Left colon (tissue), 1 donor: Measurements from ENCODE around the genes APC2 and REXO1.

DNA sequence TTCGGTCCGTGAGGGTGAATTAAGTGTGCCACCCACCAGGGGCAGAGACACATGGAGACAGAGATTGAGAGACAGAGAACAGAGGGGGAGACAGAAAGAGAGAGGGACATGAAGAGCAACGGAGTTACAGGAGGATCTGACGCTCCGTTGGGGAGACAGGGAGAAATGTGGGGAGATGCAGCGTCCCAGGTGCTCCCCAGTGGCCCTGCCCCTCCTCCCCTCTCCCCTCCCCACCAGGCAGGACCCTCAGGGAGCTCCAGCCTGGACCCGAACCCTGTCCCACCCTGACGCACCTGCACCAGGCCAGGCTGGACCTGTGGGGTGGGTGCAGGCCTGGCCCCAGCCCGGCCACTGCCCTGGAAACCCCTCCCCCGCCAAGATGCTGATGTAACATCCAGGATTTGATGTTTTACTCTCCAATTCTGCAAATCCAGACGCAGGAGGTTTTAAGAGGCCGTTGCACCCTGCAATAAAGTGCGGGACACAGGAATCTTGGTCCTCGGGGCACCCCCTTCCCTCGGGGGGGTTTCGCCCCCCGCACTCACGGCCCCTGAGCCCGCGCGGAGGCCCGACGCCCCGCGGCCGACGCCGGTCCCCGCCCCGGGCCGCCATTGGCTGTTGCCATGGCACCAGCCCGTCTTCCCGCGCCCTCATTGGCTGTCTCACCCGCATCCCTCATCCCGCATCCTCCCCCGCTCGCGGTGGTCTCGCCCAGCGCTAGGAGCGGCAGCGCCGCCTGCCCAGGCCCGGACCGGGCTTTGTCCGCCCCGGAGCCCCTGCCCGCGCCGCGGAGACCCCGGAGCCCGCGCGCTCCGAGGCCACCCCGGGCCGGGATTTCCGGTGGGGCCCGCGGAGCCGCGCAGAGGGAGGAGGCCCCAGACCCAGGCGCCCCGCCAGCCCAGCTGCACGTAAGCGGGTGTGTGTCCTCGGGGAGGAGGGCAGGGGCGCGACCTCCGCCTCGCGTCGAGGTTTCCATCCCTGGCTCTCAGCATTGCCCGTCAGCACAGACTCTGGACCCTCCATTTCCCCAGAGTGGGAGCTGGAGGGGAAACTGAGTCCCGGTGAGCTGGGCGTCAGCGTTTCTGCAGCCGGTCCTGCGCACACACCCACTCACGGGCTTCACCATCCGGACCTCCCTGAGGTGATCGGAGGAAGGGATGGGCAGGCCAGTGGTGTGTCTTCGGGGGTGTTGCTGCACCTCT, at the start of gene APC2:
APC2 (plus strand) TSS at position 699 of the 1,202 bp plus-strand sequence.
- PRO-cap, result no peak

GRCh38 chr19:1524185-1524592, 312 bp downstream of the PLK5 start:
- PRO-cap, result no peak

DNA sequence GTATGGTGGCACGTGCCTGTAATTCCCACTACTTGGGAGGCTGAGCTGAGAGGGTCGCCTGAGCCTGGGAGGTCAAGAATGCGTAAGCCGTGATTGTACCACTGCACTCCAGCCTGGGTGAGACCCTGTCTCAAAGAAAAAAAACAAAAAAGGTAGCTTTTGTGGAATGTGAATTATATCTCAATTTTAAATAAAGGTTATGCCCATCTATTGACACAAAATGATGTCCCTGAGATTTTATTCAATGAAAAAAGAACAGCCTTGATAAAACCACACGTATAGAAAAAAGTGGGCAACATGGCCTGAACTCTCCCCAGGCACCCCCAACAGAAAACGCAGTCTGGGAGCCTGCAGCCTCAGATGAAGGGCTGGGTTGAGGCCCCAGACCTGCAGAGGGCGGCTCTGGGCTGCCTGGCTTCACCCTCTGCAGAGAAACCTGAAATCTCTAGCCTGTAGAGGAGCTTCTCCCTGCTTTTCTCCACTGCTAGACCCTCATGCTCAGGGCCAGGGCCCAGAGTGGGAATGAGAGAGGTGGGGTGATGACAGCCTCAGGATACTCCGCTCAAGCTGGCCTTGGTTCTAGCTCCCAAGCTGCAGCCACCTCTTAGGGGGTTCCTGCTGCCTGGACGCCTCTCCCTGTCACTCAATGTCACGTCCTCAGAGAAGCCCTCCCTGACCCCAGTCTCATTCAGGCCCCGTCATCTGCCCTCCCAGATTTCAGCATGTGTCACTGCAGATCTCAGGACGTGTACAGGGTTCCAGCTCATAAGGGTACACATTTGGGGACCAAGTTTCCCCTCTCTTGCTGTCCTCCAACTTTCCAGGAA, 2.0 kb downstream of the MBD3 start:
- PRO-cap, result no peak

- PRO-cap, result no peak
Observed at GRCh38 chr19:1606259-1606486, 911 bp upstream of the UQCR11 start.

- PRO-cap, result no peak
Observed at GRCh38 chr19:1646511-1646934, 5.9 kb downstream of the TCF3 start.

DNA sequence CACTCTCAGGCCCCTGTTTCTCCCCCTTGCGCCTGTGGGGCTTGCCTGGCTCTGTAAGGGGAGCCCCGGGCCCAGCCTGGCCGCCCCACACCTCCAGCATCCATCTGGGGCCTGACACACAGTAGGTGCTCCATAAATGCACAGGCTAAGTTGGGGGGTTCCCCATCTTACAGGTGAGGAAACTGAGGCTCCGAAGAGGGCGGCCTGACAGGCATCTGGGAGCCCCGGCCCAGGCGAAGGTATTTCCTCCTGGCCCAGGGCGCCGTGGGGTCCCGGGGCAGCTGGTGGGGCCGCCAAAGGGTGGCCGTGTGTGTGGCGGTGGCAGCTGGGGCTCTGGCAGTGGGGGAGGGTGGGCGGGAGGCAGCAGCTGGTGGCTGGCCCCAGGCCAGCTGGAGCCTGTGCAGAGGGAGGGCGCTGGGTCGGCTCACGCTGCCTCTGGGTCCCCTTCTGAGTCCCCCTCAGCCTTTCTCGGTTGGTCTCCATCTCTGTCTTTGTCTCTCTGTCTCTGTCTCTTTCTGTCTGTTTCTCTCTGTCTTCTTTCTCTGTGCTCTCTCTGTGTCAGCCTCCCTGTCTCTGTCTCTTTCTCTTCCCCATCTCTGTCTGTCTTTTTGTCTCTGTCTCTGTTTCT, 15.2 kb upstream of the TCF3 start:
- PRO-cap, result no peak

GRCh38 chr19:1675565-1676171, 23.3 kb upstream of the TCF3 start:
- PRO-cap, result no peak

DNA sequence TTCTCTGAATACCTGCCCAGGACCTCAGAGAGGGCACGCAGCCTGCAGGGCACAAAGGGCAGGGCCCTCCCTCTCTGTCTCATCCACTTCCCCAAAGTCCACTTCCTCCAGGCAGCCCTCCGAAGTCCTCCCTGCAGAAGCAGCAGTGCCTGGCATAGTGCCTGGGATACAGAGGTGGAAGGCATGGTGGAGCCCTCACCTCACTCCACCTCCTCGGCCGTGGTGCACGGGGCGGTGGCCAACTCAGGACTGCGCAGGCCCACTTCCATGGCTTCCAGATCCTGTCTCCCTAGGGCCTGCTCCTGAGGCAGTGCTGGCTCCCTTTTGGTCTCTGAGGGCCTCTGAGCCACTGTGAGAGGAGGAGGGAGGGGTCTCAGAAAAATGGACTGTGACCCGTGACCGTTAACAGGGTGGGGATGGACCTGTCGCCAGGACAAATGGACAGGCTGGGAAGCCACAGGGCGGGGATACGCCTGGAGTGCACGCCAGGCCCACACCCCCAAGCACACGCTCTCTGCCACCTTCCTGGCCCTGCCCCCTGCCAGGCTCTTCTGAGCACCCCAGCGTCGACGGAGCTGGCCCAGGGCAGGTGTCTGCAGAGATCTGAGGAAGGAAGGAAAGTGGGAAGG, 8.5 kb downstream of the REXO1 start:
- PRO-cap, result bidirectional peak, plus-strand start at position 563 of the sequence, minus-strand start at position 326 of the sequence

GRCh38 chr19:1840280-1841176, 7.8 kb downstream of the REXO1 start:
- PRO-cap, result bidirectional peak, plus-strand start at chr19:1840967, minus-strand start at chr19:1840941

DNA sequence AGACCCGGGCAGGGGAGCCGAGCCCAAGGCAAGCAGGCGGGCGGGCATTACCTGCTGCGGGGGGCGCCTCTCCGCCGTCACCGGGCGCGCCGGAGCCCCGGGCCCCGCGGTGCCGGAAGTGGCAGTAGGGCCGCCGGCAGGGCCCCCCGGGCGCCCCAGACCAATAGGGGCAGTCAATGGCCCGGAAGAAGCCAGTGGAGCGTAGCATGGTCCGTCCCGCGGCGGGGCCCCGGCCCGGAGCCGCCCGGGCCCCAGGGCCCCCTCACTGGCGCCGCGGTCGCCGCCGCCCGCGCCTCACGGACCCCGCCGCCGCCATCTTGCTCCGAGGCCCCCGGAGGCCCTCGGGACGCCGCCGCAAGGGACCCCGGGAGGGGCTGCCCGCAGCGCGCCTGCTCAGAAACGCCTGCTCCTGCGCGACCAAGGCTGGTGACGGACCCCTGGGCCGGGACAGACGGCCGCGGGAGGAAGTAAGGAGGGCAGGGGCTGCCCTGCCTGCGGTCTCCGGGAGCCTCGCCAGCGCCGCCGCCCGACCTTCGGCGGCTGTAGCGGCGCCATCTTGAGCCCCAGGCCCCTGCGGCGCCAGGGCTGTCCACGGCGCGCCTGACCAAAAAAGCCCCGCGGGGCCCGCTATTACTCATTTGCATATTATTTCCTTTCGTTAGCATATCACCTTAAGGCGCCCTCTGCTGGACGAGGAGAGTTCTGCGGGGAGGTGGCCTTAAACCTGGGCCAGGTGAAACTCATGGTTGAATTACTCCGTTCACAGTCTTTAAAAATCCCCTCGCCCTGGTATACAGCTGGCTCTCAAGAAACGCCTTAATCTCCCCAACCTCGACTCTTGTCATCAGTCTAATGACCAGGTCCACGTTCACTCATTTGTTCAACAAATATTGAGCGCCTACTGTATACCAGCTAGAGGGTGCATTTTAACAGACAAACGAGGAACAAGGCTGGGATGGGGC, at the start of gene REXO1:
REXO1 (minus strand) TSS at position 333 of the 962 bp plus-strand sequence.
- PRO-cap, result bidirectional peak, plus-strand start at position 447 of the sequence, minus-strand start at position 319 of the sequence; unidirectional peak, minus-strand start at position 542 of the sequence

GRCh38 chr19:1851675-1852923, 3.8 kb upstream of the REXO1 start:
- PRO-cap, result no peak

- PRO-cap, result no peak
Observed at GRCh38 chr19:1872287-1873444, 9.3 kb upstream of the KLF16 start.

DNA sequence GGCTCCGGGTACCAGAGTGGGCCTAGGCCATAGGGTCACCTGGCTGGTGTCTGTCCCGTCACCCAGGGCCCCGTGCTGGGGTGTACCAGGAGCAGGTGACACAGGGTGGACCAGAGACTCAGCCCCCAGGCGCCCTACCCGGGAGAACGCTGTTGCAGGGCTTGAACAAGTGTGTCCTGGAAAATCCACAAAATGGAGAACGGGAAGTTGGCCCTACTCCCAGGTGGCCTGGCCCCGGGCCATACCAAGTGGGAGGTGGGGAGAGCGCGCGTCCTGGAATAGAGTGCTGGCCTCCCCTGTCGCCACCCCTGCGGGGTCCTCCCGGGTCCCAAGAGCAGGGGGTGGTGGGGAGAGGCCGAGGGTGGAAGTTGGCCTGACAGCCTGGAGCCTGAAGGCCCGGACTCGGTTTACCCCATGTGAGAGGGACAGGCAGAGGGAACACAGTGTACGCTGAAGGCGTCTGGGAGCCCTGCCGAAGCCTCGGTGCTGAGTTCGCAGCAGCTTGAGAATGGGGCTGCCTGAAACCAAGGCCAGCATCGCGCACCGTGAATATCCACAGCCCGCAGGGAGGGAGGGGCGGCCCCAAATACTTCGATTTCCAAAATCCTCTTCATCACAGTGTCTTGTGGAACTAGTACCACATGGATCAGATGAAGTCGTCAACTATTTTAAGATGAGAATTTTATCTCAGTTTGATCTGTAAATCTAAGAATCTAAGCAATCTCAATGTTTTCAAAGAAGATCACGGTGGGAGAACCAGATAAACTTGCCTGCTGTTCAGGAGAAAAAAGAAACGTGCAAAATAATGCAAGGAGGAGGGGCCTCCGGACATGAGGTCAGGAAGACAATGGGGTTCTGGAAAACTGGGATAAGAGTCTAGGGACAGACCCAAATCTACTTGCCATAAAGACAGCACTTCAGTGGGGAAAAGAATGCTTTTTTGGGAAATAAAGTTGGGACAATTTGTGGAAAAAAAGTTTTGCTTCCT, 10.4 kb upstream of the KLF16 start:
- PRO-cap, result no peak

DNA sequence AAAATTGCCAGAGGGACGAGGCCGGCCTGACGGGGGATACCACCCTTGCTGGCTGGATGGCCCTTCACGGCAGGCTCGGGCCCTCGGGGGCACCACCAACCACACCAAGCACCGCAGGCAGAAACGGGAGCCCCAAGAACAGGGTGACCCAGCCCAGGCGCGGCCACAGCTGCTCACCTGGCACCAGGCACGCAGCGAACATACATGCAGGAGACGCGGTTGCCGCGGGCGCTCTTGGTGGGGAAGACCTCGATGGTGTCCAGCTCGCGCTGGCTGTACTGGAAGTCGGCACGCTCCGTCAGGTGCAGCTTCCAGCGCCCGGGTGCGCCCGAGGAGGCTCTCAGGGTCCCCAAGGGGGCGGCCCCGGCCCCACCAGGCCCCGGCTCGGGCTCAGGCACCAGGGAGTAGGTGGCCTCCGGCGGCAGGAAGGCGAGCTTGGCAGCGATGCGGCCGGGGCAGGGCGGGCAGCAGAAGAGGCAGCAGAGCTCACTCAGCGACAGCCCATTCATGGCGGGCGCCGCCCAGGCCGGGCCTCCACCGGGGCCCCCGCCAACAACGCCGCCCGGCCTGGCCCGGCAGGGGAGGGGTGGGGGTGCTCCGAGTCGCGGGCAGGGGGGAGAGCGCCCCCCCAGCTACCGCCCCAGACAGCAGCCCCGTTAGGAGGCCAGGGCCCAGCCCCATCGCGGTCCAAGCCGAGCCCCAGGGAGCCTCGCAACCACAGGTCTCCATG, 4.1 kb downstream of the ABHD17A start:
- PRO-cap, result no peak

DNA sequence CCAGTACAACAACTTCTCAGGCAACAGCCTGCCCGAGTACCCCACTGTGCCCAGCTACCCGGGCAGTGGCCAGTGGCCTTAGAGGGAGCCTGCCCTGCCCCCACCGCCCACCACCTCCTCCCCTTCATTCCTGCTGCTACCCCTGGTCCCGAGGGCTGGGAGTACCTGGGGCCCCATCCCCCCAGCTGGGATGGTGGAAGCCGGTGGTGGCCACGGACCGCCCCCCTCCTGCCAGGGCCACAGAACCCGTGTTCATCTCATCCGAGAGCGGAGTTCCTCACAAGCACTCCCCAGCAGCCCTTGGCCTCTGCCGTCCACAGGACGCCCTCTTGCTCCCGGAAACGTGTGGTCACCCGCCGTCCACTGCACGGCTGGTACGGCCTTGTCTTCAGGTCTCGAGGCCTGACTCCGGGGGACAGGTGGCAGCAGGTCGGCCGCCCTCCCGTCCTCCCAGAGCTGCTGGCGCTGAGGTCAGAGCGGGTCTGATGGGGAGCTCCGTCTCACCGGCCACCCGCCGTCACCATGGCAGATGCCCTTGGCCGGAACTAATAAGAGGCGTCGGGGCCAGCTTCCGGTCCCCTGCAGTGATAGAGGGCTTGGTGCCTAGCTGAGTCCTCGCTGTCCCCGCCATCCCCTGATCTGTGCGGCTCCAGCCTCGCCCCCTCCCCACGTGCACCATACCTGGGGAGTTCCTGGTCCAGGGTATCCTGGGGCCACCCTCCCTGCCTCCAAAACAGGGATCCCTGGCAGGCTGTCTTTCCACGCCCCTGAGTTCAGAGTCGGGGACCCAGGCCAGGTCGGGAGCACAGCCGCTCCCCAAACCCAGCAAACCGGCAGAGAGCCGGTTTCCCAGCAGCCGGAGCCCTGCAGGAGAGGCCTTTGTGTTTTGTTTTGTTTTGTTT, 16.5 kb upstream of the CSNK1G2 start:
- PRO-cap, result no peak

DNA sequence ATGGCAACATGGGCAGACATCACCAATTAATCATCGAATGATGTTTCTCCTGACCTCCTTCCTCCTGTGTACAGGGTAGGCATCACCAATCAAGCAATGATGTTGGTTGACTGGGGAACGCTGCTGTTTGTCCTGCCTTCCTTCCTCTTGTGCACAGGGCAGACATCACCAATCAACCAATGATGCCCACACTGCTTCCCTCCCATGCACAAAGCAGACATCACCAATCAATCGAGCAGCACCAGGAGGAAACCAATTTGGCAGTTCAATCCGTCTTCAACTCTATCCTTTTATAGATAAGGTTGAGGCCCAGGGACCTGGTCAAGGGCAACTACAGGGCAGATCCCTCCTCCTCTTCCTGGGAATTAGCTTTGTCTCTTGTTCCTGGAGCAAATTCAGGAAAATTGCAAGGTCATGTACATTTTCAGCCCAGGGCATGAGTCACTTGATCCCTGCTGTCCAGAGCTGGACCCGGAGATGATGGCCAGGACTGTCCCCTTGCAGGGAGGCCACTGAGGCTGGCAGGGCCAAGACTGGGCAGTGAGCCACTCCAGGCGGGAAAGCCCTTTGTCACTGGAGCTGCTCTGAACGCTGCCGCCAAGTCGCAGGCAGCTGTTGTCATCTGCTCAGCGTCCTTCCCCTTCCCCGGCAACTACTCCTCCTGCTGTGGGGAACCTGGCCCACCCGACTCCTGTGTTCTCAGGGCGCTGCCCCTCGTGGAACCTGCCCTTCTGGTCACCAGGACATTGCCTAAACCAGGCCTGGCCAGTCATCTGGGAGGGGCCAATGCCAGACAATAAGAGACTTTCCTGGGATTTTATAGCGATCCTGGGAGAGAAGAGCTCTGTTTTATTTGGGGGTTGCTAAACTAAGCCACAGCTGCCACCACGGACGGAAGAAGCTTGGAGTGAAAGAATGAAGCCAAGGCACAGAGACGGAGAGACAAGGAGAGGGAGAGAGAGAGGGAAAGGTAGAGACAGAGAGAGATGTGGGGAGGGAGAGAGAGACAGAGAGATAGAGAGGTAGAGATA, 5.1 kb upstream of the CSNK1G2 start:
- PRO-cap, result no peak

DNA sequence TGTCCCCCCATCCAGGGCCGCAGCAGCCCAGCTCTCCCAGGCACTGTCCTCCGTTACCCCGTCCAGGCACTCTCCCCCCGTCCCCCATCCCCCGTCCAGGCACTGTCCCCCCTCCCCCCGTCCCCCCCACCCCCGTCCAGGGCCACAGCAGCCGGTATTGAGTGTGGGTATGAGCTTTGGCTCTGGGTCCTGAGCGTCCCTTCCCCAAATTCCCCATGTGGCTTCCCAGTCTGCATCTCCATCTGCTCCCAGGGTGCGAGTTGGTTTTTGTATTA, 17.7 kb downstream of the CSNK1G2 start:
- PRO-cap, result no peak

GRCh38 chr19:2026735-2027229, 11.3 kb upstream of the BTBD2 start:
- PRO-cap, result no peak

GRCh38 chr19:2039418-2039975, 11.5 kb downstream of the MKNK2 start:
- PRO-cap, result no peak

DNA sequence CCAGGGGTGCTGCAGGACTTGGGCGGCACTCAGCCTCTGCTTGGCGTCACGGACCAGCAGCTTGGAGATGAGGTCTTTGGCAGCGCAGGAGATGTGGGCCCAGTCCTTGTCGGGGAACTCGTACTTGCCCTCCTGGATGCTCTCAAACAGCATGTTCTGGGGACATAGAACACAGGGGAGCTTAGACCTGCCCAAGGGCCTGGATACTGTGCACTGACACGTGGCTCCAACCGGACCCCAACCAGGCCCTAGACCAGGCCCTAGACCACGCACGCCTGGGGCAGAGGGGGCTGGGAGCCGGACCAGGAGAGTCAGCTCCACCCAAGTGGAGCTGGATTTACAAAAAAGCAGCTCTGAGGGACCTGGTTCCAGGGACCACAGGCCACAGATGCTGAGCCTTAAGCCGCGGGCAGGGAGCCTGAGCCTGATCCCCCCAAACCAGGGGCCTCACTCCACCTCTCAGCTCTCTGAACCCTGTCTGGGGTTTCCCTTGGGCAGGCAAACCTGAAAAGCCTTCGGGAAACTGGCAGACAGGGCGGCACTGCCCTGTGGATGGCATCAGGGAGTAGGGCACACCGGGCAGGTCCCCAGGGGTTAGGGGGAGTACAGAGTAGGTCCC, 9.9 kb downstream of the MKNK2 start:
- PRO-cap, result no peak